GM12878 (cell line): ENCODE measurements around a stretch of chr5.

GRCh38 chr5:131348512-131349046, 84.7 kb downstream of the CDC42SE2 start:
- RAMPAGE, long total RNA = no peak
- RRBS, 2 experiments = no CpG with 5 or more reads among the region's 3 CpGs
CAGE:
- cytosol, long polyA minus RNA = no peak
- cytosol, long polyA plus RNA = no peak
- long polyA plus RNA = no peak
- nucleolus, long total RNA = no peak
- nucleus, long polyA plus RNA = no peak
- nucleus, long total RNA = no peak

DNA sequence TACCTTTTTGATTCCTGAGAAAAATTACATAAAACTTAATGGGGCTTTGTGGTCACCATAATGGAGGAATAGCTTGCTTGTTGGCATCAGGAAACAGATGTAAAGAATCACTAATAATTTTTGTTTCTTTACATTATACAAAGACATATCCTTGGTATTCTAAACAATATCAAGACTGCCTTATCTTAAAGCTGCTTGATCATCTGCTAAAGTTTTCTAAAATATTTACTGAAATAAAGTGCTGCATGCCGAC, 98.4 kb downstream of the CDC42SE2 start:
- RAMPAGE, long total RNA = no peak
- RRBS, 2 experiments = no CpG with 5 or more reads among the region's 1 CpG
CAGE:
- cytosol, long polyA minus RNA = no peak
- cytosol, long polyA plus RNA = no peak
- long polyA plus RNA = no peak
- nucleolus, long total RNA = no peak
- nucleus, long polyA plus RNA = no peak
- nucleus, long total RNA = no peak

- RAMPAGE, long total RNA = no peak
- RRBS, 2 experiments = no CpG with 5 or more reads among the region's 1 CpG
CAGE:
- cytosol, long polyA minus RNA = no peak
- cytosol, long polyA plus RNA = no peak
- long polyA plus RNA = no peak
- nucleolus, long total RNA = no peak
- nucleus, long polyA plus RNA = no peak
- nucleus, long total RNA = no peak
These were observed 118.4 kb downstream of the CDC42SE2 start for GRCh38 chr5:131382211-131382781.

- RAMPAGE, long total RNA = no peak
- RRBS, 2 experiments = no CpG with 5 or more reads among the region's 6 CpGs
CAGE:
- cytosol, long polyA minus RNA = no peak
- cytosol, long polyA plus RNA = no peak
- long polyA plus RNA = no peak
- nucleolus, long total RNA = no peak
- nucleus, long polyA plus RNA = no peak
- nucleus, long total RNA = no peak
These were observed 1.2 kb upstream of the RAPGEF6 start for GRCh38 chr5:131636289-131636592.

DNA sequence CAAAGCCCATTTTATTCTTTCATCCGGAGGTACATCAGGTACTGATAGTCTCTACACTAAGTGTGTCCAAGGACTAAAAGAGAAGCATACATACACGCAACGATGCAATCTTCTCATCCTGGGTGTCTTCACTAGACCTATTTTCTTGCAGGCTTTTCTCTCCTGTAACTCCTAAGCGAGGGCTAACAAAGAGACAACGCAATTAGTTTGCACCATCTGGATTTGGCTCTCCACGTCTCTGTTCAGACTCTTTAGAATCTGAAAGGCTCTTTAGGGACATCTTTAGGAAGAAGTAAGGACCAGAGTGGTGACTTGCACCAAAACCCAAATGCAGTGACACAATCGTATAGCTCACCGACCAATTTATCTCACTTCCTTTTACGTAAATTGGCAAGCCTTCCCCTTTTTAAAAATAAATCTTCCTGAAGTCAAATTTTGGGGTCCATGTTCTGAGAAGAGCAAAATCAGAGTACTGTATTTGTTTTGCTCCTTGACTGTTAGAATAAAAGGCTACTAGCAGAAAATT, 829 bp downstream of the MEIKIN start:
- RAMPAGE, long total RNA = no peak
- RRBS, 2 experiments = no CpG with 5 or more reads among the region's 9 CpGs
CAGE:
- cytosol, long polyA minus RNA = no peak
- cytosol, long polyA plus RNA = no peak
- long polyA plus RNA = no peak
- nucleolus, long total RNA = no peak
- nucleus, long polyA plus RNA = no peak
- nucleus, long total RNA = no peak

GRCh38 chr5:131983455-131983932, 28.0 kb downstream of the ACSL6 start:
- RAMPAGE, long total RNA = no peak
- RRBS, 2 experiments = no CpG with 5 or more reads among the region's 2 CpGs
CAGE:
- cytosol, long polyA minus RNA = no peak
- cytosol, long polyA plus RNA = no peak
- long polyA plus RNA = no peak
- nucleolus, long total RNA = no peak
- nucleus, long polyA plus RNA = no peak
- nucleus, long total RNA = no peak

- RAMPAGE, long total RNA = no peak
- RRBS, 2 experiments = no CpG with 5 or more reads among the region's 3 CpGs
CAGE:
- cytosol, long polyA minus RNA = no peak
- cytosol, long polyA plus RNA = no peak
- long polyA plus RNA = no peak
- nucleolus, long total RNA = no peak
- nucleus, long polyA plus RNA = no peak
- nucleus, long total RNA = no peak
These were observed 6.5 kb downstream of the PDLIM4 start for GRCh38 chr5:132263875-132264430.

DNA sequence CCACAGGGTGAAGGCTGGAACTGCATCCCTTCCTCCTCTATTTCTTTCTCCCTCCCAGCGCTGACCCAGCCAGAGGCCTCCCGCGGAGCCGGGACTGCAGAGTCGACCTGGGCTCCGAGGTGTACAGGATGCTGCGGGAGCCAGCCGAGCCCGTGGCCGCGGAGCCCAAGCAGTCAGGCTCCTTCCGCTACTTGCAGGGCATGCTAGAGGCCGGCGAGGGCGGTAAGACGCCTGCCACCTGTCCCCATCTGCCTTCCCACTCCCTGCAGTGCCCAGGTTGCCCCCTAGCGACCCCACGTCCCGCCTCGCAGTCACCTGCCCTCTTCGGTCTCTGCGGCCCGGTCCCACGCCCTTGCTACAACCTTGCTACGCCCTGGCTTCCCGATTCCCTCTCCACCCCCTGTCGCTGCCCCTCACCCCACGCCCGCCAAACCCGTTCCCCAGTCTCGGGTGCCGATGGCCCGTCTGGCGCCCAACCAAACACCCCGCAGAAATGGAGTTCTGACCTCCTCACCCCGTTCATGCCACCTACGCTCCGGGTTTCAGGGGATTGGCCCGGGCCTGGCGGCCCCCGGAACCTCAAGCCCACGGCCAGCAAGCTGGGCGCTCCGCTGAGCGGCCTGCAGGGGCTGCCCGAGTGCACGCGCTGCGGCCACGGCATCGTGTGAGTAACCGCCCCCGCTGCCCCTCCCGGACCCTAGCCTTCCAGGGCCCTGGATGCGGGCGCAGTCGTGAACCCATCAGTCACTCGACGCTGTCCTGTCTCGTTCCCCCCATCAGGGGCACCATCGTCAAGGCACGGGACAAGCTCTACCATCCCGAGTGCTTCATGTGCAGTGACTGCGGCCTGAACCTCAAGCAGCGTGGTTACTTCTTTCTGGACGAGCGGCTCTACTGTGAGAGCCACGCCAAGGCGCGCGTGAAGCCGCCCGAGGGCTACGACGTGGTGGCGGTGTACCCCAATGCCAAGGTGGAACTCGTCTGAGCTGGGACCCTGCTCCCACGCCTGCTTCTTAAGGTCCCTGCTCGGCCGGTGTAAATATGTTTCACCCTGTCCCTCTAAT, 14.1 kb downstream of the PDLIM4 start:
- RAMPAGE, long total RNA = no peak
- RRBS, 2 experiments = 100% methylated on average over 3 of the region's 80 CpGs; no CpG with 5 or more reads in 1 of the 2 experiments
CAGE:
- cytosol, long polyA minus RNA = no peak
- cytosol, long polyA plus RNA = no peak
- long polyA plus RNA = no peak
- nucleolus, long total RNA = no peak
- nucleus, long polyA plus RNA = no peak
- nucleus, long total RNA = no peak

DNA sequence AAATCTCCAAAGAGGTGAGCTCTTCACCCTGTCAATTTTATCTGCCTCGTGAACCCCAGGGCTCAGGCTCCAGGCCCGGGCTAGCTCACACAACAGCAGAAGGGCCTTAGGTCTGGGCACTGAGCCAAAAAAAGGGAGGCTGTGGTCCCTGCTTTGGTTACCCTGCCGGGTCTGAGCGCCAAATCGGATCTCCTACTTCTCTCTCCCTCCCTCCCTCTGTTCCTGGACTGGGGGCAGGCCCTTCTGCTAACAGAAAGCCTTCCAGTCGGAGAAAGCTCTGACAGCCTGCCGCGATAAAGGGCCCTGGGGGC, 1.0 kb upstream of the SLC22A4 start:
- RAMPAGE, long total RNA = no peak
- RRBS, 2 experiments = 3 to 11% methylated on average over 2 of the region's 8 CpGs
CAGE:
- cytosol, long polyA minus RNA = no peak
- cytosol, long polyA plus RNA = no peak
- long polyA plus RNA = no peak
- nucleolus, long total RNA = no peak
- nucleus, long polyA plus RNA = no peak
- nucleus, long total RNA = no peak

GRCh38 chr5:132295719-132296619, 1.8 kb downstream of the SLC22A4 start:
- RAMPAGE, long total RNA = no peak
- RRBS, 2 experiments = no CpG with 5 or more reads among the region's 8 CpGs
CAGE:
- cytosol, long polyA minus RNA = no peak
- cytosol, long polyA plus RNA = no peak
- long polyA plus RNA = no peak
- nucleolus, long total RNA = no peak
- nucleus, long polyA plus RNA = no peak
- nucleus, long total RNA = no peak

- RAMPAGE, long total RNA = no peak
- RRBS, 2 experiments = no CpG with 5 or more reads among the region's 3 CpGs
CAGE:
- cytosol, long polyA minus RNA = no peak
- cytosol, long polyA plus RNA = no peak
- long polyA plus RNA = no peak
- nucleolus, long total RNA = no peak
- nucleus, long polyA plus RNA = no peak
- nucleus, long total RNA = no peak
These were observed 6.3 kb downstream of the SLC22A4 start for GRCh38 chr5:132300603-132300883.

DNA sequence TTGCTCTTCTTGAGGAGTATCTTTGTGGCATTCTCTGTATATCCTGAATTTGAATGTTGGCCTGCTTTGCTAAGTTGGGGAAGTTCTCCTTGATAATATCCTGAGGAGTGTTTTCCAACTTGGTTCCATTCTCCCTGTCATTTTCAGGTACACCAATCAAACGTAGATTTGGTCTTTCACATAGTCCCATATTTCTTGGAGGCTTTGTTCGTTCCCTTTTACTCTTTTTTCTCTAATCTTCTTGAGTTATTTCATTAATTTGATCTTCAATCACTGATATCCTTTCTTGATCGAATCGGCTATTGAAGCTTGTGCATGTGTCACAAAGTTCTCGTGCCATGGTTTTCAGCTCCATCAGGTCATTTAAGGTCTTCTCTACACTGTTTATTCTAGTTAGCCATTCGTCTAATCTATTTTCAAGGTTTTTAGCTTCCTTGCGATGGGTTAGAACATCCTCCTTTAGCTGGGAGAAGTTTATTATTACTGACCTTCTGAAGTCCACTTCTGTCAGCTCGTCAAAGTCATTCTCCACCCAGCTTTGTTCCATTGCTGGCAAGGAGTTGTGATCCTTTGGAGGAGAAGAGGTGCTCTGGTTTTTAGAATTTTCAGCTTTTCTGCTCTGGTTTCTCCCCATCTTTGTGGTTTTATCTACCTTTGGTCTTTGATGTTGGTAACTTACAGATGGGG, 21.1 kb upstream of the SLC22A5 start:
- RAMPAGE, long total RNA = no peak
- RRBS, 2 experiments = no CpG with 5 or more reads among the region's 8 CpGs
CAGE:
- cytosol, long polyA minus RNA = no peak
- cytosol, long polyA plus RNA = no peak
- long polyA plus RNA = no peak
- nucleolus, long total RNA = no peak
- nucleus, long polyA plus RNA = no peak
- nucleus, long total RNA = no peak

DNA sequence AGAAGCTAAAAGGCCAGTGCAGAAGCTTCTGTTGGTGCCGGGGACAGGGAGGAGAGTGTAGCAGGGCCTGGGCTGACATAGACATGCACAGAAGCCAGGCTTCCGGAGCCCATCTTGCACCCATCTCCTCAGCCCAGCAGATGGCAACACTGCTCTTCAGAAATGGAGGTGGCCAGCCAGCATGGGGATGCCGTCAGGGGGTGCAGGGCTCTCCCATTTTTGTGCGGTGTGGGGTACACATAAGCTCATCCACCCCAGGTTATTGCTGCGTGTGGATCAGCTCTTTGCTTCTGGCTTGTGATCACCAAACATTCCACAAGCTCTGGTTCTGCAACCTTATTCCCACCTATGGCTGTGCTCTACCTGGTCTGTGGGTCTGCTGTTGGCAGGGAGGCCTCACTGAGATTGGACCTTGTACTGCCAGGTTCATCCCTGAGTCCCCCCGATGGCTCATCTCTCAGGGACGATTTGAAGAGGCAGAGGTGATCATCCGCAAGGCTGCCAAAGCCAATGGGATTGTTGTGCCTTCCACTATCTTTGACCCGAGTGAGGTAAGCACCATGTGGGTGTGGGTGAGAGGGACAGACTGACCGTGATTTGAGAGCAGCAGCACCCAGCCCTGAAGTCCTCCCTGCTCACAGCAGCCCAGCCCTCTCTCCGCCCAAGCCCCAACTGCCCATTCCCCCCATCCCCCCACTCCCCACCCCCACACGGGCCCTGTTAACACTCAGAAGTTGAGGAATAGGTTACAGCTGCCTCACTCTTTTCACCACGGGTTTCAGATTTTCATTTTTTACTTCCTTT, 17.3 kb downstream of the SLC22A5 start:
- RAMPAGE, long total RNA = no peak
- RRBS, 2 experiments = 4 to 8% methylated on average over 2 of the region's 13 CpGs
CAGE:
- cytosol, long polyA minus RNA = no peak
- cytosol, long polyA plus RNA = no peak
- long polyA plus RNA = no peak
- nucleolus, long total RNA = no peak
- nucleus, long polyA plus RNA = no peak
- nucleus, long total RNA = no peak

GRCh38 chr5:132394362-132395583, 25.3 kb downstream of the SLC22A5 start:
- RAMPAGE, long total RNA = no peak
- RRBS, 2 experiments = no CpG with 5 or more reads among the region's 4 CpGs
CAGE:
- cytosol, long polyA minus RNA = no peak
- cytosol, long polyA plus RNA = no peak
- long polyA plus RNA = no peak
- nucleolus, long total RNA = no peak
- nucleus, long polyA plus RNA = no peak
- nucleus, long total RNA = no peak

GRCh38 chr5:132415090-132415398, 45.5 kb downstream of the SLC22A5 start:
- RAMPAGE, long total RNA = no peak
- RRBS, 2 experiments = no CpG with 5 or more reads among the region's 2 CpGs
CAGE:
- cytosol, long polyA minus RNA = no peak
- cytosol, long polyA plus RNA = no peak
- long polyA plus RNA = no peak
- nucleolus, long total RNA = no peak
- nucleus, long polyA plus RNA = no peak
- nucleus, long total RNA = no peak

DNA sequence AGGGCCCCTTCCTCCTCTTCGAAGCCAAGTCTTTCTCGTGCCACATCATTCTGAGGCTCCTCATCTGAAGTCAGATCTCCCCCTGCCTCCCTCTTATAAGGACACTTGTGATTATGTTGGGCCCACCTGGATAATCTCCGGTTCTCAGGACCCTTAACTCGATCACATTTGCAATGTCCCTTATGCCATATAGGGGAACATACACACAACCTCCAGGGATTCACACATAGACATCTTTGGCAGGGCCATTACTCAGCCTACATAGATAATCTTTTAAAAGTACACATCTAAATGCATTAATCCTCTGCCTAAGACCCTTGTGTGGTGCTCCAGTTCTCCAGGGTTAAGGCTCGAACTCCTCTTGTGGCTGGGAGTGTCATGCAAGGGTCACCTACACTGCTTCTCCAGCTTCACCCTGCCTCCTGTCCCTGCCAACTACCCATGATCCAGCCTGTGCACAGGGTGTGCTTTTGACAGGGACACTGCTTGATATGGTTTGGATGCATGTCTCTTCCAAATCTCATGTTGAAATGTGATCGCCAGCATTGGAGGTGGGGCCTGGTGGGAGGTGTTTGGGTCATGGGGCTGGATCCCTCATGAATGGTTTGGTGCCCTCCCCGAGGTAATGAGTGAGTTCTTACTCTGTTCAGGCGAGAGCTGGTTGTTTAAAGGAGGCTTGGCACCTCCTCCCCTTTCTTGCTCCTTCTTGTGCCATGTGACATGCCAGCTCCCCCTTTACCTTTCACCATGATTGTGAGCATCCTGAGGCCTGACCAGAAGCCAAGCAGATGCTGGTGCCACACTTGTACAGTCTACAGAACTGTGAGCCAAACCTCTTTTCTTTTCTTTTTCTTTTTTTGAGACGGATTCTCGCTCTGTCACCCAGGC, 48.4 kb downstream of the SLC22A5 start:
- RAMPAGE, long total RNA = no peak
- RRBS, 2 experiments = no CpG with 5 or more reads among the region's 10 CpGs
CAGE:
- cytosol, long polyA minus RNA = no peak
- cytosol, long polyA plus RNA = no peak
- long polyA plus RNA = no peak
- nucleolus, long total RNA = no peak
- nucleus, long polyA plus RNA = no peak
- nucleus, long total RNA = no peak

GRCh38 chr5:132427342-132428205, 58.1 kb downstream of the SLC22A5 start:
- RAMPAGE, long total RNA = no peak
- RRBS, 2 experiments = no CpG with 5 or more reads among the region's 5 CpGs
CAGE:
- cytosol, long polyA minus RNA = no peak
- cytosol, long polyA plus RNA = no peak
- long polyA plus RNA = no peak
- nucleolus, long total RNA = no peak
- nucleus, long polyA plus RNA = no peak
- nucleus, long total RNA = no peak

- RAMPAGE, long total RNA = no peak
- RRBS, 2 experiments = no CpG with 5 or more reads among the region's 4 CpGs
CAGE:
- cytosol, long polyA minus RNA = no peak
- cytosol, long polyA plus RNA = no peak
- long polyA plus RNA = no peak
- nucleolus, long total RNA = no peak
- nucleus, long polyA plus RNA = no peak
- nucleus, long total RNA = no peak
These were observed 32.5 kb downstream of the IRF1 start for GRCh38 chr5:132457979-132458613.

DNA sequence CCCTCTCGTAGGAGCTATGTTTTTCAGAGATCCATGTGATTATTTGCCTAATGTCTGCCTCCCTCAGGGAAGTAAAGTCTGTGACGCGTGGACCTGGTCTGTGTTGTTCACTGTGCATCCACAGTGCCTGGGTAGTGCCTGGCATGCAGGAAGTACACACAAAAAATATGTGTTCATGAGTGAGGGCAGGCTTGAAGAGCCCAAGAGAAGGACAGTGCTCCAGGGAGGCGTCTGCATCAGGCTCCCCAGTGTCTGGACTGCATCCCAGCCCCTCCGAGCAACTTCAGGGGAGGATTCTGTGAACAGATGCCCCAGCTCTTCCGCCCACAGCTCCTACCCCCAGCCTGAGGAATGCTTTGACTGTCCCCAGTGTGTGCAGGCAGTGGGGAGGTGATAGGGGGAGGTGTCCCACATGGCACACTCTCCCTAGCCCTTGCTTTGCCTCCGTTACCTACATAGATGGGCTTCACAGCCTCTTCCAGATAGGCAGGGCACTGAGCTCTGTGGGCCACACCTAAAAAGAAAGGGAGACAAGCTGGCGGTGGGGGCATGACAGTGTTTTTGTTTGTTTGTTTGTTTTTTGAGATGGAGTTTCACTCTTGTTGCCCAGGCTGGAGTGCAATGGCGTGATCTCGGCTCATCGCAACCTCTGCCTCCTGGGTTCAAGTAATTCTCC, 25.4 kb downstream of the IRF1 start:
- RAMPAGE, long total RNA = no peak
- RRBS, 2 experiments = no CpG with 5 or more reads among the region's 11 CpGs
CAGE:
- cytosol, long polyA minus RNA = no peak
- cytosol, long polyA plus RNA = no peak
- long polyA plus RNA = no peak
- nucleolus, long total RNA = no peak
- nucleus, long polyA plus RNA = no peak
- nucleus, long total RNA = no peak

DNA sequence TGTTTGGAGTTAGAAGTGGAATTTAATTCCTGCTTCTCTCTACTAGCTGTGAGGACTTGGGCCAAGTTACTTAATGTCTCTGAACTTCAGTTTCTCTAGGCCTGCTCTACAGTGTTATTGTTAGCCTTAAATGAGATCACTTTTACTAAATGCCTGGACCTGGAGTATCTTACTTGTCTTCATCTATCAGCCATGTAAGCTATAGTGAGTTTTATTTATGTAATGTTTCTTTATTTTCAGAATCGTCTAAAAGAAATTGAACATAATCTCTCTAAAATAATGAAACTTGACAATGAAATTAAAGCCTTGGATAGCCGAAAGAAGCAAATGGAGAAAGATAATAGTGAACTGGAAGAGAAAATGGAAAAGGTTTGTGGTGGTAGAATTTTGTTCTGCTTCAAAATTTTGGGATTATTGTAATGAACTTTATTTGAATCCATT, 30.6 kb downstream of the RAD50 start:
- RAMPAGE, long total RNA = no peak
- RRBS, 2 experiments = no CpG with 5 or more reads among the region's 2 CpGs
CAGE:
- cytosol, long polyA minus RNA = no peak
- cytosol, long polyA plus RNA = no peak
- long polyA plus RNA = no peak
- nucleolus, long total RNA = no peak
- nucleus, long polyA plus RNA = no peak
- nucleus, long total RNA = no peak